Measurements from ENCODE around the genes MAGI1 and EOGT.

GRCh38 chr3:65994497-65994882 is 44.2 kb downstream of the MAGI1 start:
- CAGE, long polyA plus RNA = no peak

DNA sequence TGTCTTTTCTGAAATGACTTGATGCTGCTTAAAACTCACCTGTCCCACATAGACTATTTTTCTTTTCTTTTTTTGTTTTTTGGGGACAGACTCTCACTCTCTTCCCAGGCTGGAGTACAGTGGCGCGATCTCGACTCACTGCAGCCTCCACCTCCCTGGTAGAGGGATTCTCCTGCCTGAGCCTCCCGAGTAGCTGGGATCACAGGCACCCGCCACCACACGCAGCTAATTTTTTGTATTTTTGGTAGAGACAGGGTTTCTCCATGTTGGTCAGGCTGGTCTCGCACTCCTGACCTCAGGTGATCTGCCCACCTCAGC is 36.3 kb downstream of the MAGI1 start:
- CAGE, long polyA plus RNA = no peak
- RRBS = no CpG with 5 or more reads among the region's 7 CpGs

DNA sequence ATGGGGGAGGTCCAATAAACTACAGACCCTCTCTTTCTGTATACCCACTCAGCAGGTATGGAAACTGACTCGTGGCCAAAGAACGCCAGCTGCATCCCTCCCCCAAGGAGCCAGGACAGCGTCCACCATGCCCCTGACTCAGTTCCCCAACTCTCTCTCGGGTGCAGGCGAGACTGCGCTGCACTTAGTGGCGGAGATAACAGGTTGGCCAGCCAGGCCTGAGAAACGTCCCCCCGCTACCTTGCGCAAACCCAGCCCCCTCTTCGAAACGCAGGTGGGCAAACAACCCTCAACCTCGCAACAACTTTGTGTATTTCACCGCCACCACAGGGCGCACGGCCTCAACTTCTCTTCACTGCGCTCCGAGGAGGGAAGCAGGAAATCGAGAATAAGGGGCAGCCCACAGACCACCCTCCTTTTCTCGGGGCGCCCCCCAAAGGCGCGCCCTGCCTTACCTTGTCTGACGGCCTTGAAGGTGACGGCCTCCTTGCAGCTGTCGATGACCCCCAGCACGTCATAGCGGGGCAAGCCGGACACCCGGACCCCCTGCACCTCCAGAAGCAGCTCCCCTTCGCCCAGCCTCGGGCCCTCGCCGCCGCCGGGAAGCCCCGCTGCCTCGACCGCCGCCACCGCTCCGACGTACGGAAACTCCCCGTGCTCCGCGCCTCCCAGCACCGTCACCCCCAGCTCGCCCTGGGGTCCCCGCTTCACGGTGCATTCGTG is 1.0 kb downstream of the MAGI1 start:
- CAGE, long polyA plus RNA = no peak
- RRBS = 2% methylated on average over 7 of the region's 52 CpGs

- CAGE, long polyA plus RNA = no peak
- RRBS = 2% methylated on average over 21 of the region's 65 CpGs
Measured at GRCh38 chr3:66038264-66039151, at the start of gene MAGI1. MAGI1 (minus strand) TSS chr3:66038918.

- CAGE, long polyA plus RNA = no peak
- RRBS = no CpG with 5 or more reads among the region's 12 CpGs
Measured at GRCh38 chr3:66385972-66386537, 114.8 kb downstream of the LRIG1 start.

DNA sequence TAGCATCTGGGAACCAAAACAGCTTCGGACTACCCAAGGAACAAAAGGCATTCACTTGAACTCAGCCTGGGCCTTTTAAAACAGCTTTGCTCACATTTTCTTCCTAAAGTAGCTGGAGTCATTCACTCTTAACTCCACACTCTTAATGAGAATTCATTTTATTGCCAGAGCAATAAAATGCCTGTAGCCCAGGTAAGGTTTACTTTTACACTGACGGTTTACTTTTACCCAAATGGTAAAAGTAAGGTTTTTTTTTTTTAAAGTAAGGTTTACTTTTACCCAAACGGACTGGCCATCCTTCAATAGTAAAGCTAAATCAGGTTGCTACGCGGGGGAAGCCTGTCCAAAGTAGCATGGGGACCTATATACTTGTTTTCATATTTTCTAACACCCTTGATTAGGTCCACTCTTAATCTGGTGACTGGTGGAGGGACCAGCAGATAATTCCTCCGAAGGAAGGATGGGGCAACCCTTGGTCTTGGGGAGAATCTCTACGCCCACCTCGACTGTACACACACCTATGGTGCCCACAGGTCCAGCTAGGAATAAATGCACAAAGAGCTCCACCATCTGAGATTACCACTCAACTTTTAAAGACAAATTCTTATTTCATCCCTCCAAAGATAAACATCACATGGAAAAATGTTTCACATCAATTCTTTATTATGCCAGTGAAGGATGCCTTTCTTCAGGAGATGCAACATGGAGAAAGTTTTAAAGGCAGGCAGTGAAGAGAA is 55.6 kb downstream of the LRIG1 start:
- CAGE, long polyA plus RNA = no peak
- RRBS = no CpG with 5 or more reads among the region's 8 CpGs

DNA sequence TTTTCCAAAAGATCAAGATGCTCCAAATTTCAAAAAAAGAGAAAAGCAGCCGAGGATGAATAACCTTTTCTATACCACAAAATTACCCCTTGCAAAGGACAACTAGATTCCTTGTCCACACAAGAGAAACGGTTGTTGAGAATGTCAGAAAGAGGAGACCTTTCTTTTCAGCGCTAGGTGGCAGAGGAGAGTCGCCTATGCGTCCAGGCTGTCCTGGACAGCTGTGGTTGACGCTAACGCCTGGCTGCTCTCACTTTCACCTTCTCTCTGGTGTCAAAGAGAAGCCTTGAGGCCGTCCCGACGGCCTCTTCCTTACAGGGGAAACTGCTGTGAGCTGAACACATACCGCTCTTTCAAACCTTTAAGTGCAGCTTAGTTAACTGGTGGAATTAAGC is 26.3 kb upstream of the KBTBD8 start:
- CAGE, long polyA plus RNA = no peak
- RRBS = no CpG with 5 or more reads among the region's 11 CpGs

DNA sequence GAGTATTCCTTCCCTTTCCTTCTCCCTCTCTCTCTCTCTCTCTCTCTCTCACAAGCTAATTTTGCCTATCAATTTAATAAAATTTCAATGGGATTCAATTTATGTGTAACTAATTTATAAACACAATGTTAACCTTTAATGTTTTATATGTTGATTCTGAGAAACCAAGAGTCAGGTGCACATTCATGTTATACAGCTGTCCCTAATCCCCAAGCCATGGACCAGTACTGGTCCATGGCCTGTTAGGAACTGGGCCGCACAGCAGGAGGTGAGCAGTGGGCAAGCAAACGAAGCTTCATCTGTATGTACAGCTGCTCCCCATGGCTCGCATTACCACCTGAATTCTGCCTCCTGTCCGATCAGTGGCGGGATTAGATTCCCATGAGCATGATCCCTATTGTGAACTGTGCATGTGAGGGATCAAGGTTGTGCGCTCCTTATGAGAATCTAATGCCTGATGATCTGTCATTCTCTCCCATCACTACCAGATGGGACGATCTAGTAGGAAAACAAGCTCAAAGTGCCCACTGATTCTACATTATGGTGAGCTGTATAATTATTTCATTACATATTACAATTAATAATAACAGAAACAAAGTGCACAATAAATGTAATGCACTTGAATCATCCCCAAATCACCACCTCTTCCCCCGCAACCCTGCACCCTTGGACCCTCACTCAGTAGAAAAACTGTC is 178.3 kb downstream of the SUCLG2 start:
- CAGE, long polyA plus RNA = no peak
- RRBS = no CpG with 5 or more reads among the region's 8 CpGs

DNA sequence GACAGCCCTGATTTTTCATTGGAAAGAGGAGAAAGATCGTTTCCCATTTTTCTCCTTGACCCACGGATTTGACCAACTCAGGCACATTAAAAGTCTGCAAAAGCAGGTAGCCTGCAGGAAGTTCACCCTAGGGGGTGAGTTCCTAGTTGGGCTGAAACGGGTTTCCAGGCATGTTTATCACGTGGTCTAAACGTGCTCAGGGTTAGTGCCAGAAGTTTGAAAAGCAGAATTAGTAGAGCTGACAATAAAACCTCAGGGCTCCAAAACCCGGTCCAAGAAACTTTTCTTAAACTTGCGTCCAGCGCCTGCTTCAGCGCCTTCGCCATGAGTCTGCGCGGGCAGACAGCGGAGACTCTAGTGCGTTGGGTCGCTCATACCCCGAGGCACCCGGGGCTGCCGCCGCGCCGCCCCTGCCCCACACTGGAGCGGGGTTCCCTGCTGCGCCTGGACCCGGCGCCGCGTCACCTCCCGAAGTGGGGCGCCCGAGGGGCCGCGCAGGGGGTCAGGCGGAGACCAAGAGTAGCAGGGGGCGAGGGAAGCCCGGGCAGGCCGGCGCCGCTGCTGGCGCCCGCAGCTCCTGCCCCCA is 409 bp downstream of the SUCLG2 start:
- CAGE, long polyA plus RNA = no peak
- RRBS = 1% methylated on average over 19 of the region's 40 CpGs

DNA sequence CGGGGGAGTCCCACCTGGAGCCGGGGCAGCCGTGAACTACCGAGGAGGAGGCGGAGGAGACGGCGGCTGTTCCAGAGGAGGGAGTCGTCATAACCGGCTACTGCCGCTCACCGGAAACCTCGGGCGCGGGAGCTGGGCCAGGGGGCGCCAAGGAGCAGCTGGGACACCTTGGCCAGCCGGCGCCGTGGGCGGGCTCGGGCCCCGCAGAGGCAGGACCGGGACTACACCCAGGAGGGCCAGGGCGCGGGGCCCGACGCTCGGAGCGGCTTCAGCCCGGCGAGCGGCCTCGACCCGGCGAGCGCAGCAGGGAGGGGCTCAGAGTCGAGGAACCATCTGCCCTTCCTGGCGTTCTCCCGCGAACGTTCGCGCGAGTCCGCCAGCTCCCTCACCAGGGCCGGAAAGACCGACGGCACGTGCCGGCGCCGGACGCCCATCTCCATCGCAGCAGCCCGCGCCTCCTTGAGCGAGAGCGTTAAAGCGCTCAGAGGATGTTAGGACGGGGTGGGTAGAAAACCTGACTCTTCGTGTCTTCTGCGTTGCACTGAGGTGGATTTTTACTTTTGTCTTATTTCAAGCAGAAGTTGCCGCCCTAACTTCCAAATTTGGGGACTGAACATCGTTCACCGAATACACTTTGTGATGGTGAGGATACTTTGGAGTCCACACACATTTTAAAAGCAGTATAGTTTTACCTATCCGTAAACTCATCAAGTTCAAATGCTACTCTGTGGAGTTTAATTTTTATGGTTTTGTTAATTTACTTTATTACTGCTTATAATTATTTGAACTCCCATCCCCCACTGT is at the start of gene EOGT:
TSS of gene EOGT (minus strand) at position 125 of the 804 bp plus-strand sequence.
- CAGE, long polyA plus RNA = no peak
- RRBS = 2% methylated on average over 33 of the region's 65 CpGs

DNA sequence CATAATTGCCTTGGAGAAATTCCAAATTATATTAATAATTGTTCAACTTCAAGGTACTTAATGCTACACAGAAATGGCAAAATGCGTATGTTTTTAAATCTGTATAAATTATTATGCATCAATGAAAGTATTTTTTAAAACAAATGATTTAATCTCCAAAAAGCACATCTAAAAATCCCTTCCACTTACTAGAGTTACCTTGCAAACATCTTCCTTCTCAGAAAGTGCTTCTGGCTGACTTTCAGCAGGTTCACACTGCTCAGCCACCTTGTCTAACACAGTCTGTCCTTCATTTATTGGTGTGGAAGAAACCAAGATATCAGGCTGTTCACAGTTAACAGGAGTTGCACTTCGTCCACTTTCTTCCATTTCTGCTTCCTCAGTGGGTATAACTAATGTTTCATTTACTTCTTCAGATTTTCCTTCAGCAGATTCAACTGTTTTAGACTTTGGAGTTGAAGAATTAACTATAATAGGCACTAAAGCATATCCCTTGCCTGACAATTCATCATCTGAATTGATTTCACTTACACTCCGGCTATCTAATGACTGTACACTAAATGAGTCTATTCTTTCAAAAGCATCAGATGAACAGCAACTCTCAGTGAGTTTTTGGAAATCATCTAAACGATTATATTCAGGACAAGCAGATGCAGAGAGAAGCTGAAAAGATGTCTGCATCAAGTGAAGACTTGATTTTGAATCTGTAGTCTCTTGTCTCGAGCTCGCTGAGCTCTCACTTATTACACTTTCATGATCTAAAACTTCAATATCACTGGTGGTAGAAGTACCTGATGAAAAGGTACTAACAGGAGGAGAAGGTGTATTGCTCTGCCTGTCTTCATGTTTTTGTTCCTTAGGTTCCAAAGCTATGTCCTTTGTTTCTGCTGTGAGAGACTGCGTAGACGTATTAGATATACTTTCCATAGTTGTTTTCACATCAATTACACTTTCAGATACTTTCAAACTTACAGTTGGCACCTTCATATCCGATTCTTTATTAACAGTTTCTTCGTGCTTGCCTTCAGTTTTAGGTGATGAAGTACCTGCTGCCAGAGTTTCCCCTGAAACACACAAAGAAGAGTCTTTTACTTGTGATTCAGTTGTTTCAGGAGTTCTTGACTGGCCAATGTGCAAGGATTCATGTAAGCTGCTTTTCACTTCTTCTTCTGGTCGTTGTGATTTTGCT is 4.6 kb downstream of the TMF1 start:
- CAGE, long polyA plus RNA = no peak
- RRBS = no CpG with 5 or more reads among the region's 11 CpGs

GRCh38 chr3:69236685-69237490 is 114.5 kb upstream of the LMOD3 start:
- CAGE, long polyA plus RNA = no peak
- RRBS = no CpG with 5 or more reads among the region's 6 CpGs

DNA sequence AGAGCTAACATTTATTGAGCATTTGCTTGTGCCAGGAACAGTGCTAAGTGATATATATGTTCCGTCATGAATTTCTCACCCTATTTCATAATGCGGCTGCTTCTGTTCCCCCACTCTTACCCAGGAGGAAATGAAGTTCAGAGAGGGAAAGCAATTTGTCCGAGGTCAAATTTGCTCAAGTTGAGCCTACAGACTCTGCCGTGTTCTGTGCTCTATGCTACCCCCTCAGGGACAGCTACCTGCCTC is 5.5 kb downstream of the FRMD4B start:
- CAGE, long polyA plus RNA = no peak
- RRBS = no CpG with 5 or more reads among the region's 4 CpGs

GRCh38 chr3:69744376-69744575 is 5.0 kb downstream of the MITF start:
- CAGE, long polyA plus RNA = no peak
- RRBS = no CpG with 5 or more reads among the region's 2 CpGs

GRCh38 chr3:69746540-69747118 is 7.4 kb downstream of the MITF start:
- CAGE, long polyA plus RNA = no peak
- RRBS = no CpG with 5 or more reads among the region's 7 CpGs

- CAGE, long polyA plus RNA = no peak
- RRBS = no CpG with 5 or more reads among the region's 3 CpGs
Measured at GRCh38 chr3:69845799-69846174, 106.5 kb downstream of the MITF start.

GRCh38 chr3:69929873-69930512 is 190.7 kb downstream of the MITF start:
- CAGE, long polyA plus RNA = no peak
- RRBS = no CpG with 5 or more reads among the region's 10 CpGs

DNA sequence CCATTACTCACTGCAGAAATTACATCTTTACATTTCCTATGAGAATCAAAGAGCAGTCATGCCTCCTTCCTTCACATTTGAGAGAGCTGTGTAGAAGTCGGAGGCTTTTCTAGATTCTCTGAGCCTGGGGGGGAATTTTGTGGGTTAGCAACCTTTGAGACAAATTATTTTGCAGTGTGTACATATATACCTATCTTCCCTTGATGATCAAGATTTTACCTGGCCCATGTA is 491.4 kb upstream of the MDFIC2 start:
- CAGE, long polyA plus RNA = no peak
- RRBS = no CpG with 5 or more reads among the region's 1 CpG

DNA sequence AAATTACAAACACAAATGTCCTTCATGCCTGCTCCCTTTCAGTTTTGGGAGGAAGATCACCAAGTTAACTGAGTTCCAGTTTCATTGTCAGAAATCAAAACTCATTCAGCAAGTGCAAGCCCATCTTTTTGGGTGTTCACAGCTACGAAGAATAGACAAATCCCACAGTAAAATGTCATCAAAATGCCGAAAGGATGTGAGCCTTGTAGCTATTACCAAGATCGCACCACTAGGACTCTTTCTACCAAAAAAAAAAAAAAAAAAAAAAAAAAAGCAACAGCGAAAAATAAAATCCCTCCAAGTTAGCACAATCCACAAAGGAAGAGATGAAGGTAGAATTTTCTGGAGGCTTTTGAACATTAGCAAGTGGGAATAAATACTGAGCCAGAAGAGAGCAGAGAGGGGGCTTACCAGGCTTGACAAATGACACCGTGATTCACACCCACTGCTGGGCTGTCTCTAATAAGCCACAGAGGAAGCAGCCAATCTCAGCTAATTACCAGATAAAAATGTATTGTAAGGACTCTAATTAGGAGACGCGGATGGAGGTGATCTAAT is 602.5 kb downstream of the FOXP1 start:
- CAGE, long polyA plus RNA = no peak
- RRBS = no CpG with 5 or more reads among the region's 7 CpGs

GRCh38 chr3:71010499-71011220 is 572.9 kb downstream of the FOXP1 start:
- CAGE, long polyA plus RNA = no peak
- RRBS = no CpG with 5 or more reads among the region's 3 CpGs